PC-3 (cell line): ENCODE data around the genes WASHC2C and TIMM23.

DNA sequence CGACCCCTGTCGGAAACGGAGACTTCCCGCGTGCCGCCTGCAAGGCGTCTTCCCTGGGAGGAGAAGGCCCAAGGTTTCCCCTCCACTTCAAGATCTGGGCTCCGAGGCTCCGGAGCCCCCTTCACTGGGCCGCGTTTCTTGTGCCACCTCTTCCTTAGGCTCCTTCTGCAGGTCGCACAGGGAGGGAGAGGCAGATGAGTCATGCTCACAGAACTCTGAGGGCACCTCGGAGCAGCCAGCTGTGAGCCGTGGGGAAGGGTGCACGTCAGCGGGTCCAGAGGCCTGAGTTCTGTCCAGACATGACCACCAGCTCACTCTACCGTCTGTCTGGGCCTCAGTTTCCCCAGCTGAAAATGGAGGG, 626 bp downstream of the ALOX5 start:
- RAMPAGE, long total RNA, result no peak

DNA sequence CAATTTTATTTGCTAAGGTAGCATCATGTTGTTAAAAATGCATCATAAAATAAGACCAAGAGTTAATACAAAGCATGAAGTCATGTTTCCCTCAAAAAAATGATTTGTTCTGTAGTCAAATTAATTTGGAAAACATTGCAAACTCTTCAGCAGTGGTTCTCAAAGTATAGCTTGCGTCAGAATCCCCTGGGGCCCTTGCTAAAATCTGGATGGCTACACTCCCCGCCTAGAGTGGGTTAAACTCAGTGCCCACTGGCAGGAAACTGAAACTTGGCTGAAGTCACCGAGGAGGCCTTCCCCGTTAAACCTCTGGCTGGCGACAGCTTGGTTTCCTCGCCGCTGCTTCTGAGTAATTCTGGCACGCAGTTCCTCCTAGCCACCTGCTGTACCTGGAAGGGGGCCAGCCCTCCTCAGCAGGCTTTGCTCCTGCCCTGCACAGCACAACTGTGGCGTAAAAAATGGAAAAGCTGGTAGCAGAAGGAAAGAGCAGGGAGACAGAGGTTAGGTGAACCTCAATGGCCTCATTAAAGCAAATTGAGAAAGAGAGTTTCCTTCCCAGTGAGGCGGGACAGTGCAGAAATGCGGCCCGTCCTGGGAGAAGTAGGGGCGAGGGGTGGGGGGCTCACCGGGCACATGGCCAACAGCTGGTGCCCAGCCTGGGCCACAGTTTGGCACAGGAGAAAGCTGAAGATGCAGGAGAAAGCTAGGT, 46.5 kb downstream of the ALOX5 start:
- RAMPAGE, long total RNA, result no peak

DNA sequence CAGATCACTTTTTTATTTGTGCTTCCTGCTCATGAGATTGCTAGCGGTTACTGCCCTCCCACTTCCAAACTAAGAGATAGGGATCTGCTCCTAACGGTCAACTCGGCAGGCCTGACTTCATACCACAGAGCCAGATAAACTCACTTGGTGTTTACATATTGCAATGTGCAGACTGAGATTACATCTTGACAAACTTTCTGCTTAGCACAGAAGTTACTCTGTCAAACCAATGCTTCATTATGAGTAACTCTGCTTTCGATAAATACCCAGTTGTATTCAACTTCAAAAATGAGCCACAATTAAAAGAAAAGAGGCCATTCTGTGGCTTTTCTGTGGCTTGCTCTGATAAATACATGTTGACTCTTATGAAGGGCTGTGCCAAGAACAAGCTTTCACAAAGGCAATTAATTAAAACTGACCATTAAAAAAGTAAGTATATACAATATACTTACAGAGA, 64.5 kb downstream of the MARCHF8 start:
- RAMPAGE, long total RNA, result no peak

DNA sequence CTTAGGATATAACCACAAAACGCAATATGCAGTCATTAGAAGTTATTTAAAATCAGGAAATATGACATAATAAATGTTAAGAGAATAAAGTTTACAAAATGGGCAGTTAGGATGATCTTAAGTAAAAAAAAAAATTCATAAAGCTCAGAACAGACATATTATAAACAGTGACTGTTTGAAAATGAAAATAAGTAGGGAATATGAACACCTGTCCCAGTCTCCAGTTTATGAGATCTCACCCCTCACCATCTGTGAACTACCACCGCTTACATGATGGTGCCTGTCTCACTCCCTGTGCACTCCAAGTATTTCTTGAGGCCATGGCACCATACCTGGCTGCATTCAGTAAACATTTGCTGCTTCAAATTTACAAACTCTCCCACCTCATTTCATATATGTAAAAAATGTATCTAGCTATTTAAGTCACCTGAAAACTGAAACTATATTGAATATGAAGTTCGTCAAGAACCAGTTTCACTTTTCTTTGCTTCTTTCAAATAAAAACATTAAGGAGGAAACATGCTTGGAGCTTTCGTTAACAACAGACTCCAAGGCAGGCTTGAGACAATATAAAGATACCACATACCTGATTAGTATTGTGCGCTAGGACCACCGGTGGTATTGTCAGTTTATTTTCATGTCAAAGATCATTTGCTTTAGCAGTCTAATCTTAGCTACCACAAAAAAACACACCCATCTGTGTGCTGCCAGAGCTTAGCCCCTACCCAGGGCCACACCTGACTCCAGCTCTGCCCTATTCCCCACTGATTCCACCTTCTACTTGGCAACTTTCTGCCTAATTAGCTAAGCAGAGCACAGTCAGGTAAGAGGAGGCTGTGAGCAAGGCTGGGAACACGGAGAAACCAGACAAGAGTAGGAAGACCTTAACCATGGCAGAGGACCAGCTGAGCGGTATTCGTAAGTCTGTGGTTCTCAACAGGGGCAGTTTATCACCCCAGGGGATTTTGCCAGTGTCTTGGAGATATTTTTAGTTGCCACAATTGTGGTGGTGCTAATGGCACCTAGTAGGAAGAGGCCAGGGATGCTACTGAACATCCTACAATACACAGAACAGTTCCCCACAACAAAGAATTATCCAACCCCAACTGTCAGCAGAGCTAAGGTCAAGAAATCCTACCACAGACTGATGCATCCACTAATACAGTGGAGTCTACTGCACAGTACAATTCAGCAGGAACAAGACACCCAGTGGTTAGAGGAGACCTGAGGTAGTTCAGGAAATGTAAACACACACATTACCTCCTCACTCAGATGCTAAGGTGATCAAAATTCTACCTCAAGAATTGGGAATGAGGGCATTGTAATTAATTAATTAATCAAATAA, 45.5 kb upstream of the MARCHF8 start:
- RAMPAGE, long total RNA, result no peak

GRCh38 chr10:45726639-45728022, at the start of gene WASHC2C:
TSS of gene WASHC2C (plus strand) at chr10:45727266.
- RAMPAGE, long total RNA, result no peak

DNA sequence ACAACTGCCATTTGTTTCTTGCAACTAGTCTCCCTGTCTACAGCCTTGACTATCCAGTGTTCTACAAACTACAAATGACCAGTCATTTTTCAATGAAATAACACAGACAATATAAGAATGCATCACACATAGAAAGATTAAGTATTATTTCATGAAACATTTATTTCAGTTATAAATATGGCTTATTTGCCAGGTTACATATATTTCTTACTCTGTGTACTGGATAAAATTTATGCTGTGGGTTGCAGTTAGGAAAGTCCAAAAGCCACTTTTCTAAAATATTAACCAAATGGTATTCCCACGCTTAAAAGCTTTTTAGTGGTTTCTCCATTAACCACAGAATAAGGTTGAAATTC, 2.6 kb upstream of the TIMM23 start:
- RAMPAGE, long total RNA, result no peak

DNA sequence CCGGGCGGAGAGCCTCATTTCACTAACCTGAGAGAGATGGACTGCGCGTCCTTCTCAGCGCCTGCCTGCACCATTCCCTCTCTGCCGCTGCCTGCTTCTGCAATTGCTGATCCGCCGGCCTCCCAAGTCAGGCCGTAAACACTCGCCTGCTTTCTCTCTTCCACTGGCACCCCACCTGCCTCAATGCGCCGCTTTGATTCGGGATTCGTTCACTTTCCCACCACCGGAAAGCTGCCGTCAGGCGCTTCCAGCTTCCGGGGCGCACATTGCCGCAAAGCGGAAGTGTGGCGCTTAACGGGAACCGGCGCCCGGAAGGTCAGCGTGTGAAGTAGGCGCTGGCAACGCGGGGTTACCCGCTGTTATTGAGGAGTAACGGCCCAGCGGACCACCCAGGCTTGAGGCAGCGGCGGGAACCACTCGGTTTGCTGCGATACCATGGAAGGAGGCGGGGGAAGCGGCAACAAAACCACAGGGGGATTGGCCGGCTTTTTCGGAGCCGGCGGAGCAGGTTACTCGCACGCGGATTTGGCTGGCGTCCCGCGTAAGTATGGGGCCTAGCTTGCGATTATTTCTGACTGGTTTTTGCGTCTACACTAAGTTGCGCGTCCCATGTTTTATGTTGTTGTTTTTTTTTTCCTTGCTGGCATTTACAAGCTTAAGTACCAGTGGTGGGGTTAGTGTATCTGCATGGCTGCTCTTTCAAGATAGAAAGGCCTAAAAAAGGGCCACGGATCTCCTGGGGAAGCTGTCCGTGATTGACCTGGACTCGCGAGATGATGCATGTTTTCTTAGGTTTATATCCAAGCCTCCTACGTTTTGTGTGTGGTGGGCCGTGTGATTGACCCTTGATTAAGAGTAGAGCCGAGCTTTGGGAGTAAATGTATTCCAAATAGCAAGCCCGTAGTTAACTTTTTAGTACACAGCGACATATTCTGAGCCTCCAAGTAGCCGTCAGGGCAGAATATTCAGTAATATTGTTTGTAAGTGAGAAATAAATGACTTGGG, at the start of gene TIMM23:
TIMM23 (plus strand) TSS at position 300 of the 1,005 bp plus-strand sequence.
- RAMPAGE, long total RNA, result start-site peak on the minus strand centred at position 220 of the sequence, 40 bp wide, 21 and 28 reads in 2 replicates; start-site peak on the plus strand centred at position 337 of the sequence, 57 bp wide, 173 and 119 reads in 2 replicates

- RAMPAGE, long total RNA, result no peak
These were observed 11.4 kb downstream of the NCOA4 start for GRCh38 chr10:46018653-46019764.

GRCh38 chr10:46039792-46040468, 6.1 kb downstream of the MSMB start:
- RAMPAGE, long total RNA, result no peak

- RAMPAGE, long total RNA, result no peak
These were observed 50.9 kb upstream of the MSMB start for GRCh38 chr10:46096849-46097415.

GRCh38 chr10:46269256-46270248, 17.2 kb upstream of the ANTXRL start:
- RAMPAGE, long total RNA, result no peak

GRCh38 chr10:46284340-46285357, 2.1 kb upstream of the ANTXRL start:
- RAMPAGE, long total RNA, result no peak

GRCh38 chr10:46524096-46524864, 32.2 kb downstream of the GPRIN2 start:
- RAMPAGE, long total RNA, result no peak

DNA sequence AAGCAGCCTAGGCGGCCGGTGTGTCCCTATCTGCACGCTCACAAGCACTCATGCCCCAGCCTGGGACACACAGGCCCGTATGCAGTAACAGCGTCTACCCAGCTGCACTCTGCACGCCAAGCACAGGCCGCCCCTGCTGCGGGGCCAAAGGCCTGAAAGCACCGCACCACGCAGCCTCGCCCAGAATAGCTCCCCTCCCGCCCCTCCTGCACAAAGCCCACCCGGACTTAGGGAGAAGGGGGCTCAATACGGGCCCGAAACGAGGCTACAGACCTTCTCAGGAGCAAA, 733 bp downstream of the GPRIN2 start:
- RAMPAGE, long total RNA, result no peak

DNA sequence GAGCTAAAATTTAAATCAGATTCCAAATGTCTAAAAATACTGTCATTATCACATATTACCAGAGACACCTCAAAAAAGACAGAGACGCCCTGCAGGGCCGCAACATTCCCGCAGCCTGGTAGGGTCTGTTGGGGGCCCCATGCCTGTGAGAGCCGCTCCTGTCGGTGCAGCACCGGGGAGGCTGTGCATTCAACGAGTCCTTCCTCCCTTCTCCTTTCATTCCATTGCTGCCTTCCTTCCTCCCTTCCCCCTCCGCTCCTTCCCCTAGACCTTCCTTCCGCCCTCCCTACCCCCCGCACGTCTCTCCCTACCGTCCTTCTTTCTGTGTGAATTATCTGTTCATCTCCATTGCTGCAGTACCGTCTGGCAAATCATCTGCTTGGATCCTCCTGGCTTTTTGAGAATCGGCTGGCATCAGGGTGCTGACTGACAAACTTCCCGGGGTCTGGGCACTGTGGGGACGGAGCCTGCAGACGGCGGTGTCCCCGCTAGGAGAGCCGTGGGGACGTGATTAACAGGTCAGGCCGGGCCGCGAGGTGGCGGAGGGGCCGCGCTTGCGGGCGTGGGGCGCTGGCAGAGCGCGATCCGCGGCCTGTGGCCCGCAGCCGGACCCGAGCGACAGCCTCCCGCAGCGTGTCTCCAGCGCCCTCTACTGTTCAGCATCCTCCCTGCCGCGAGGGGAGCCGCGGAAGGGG, 18.7 kb downstream of the SYT15 start:
- RAMPAGE, long total RNA, result no peak

DNA sequence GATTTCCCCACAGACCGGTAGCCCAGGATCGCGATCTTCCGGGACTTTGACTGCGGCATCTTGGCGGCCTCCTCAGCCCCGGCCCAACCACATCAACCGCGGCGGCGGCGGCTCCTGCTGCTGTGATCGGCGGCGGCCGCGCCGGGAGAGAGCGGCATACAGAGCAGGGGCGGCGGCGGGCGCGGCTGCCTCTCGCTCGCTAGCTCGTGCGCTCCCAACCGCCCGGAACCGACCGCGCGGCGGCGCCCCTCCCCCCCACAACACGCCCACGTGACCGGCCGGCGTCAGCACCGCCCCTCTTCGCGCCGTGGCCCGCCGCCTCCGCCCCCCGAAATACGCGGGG, 56.5 kb downstream of the SYT15 start:
- RAMPAGE, long total RNA, result no peak

- RAMPAGE, long total RNA, result no peak
These were observed 93.6 kb downstream of the PTPN20 start for GRCh38 chr10:47004943-47005151.

- RAMPAGE, long total RNA, result no peak
These were observed 154.5 kb upstream of the GDF10 start for GRCh38 chr10:47145533-47145767.

DNA sequence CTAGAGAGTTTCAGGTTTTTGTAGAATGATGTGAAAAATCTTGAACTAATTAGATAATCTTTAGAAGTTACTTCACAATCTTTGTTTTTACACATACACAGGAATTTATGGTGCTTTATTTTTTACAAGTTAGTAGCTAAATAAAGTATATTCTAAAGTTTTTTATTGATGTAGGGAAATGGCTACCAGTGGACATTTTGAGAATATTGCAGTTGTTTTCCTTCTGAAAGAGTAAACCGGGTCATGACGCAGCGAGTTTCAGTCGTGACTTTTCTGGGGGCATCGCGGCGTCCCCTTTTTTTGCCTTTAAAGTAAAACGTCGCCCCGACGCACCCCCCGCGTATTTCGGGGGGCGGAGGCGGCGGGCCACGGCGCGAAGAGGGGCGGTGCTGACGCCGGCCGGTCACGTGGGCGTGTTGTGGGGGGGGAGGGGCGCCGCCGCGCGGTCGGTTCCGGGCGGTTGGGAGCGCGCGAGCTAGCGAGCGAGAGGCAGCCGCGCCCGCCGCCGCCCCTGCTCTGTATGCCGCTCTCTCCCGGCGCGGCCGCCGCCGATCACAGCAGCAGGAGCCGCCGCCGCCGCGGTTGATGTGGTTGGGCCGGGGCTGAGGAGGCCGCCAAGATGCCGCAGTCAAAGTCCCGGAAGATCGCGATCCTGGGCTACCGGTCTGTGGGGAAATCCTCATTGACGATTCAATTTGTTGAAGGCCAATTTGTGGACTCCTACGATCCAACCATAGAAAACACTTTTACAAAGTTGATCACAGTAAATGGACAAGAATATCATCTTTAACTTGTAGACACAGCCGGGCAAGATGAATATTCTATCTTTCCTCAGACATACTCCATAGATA, 57.6 kb downstream of the SYT15B start:
- RAMPAGE, long total RNA, result start-site peak on the plus strand centred at position 457 of the sequence, 25 bp wide, 14 and 16 reads in 2 replicates

DNA sequence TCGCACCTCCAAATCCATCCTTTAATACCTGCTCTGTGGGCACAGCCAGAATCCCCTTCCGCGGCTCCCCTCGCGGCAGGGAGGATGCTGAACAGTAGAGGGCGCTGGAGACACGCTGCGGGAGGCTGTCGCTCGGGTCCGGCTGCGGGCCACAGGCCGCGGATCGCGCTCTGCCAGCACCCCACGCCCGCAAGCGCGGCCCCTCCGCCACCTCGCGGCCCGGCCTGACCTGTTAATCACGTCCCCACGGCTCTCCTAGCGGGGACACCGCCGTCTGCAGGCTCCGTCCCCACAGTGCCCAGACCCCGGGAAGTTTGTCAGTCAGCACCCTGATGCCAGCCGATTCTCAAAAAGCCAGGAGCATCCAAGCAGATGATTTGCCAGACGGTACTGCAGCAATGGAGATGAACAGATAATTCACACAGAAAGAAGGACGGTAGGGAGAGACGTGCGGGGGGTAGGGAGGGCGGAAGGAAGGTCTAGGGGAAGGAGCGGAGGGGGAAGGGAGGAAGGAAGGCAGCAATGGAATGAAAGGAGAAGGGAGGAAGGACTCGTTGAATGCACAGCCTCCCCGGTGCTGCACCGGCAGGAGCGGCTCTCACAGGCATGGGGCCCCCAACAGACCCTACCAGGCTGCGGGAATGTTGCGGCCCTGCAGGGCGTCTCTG, 19.7 kb downstream of the SYT15B start:
- RAMPAGE, long total RNA, result no peak